Ishikawa (cell line): ENCODE data around the genes DNAJB4 and ADGRL2.

GRCh38 chr1:76119230-76119529 is 44.6 kb downstream of the ST6GALNAC3 start:
- RRBS: no CpG with 5 or more reads among the region's 2 CpGs

DNA sequence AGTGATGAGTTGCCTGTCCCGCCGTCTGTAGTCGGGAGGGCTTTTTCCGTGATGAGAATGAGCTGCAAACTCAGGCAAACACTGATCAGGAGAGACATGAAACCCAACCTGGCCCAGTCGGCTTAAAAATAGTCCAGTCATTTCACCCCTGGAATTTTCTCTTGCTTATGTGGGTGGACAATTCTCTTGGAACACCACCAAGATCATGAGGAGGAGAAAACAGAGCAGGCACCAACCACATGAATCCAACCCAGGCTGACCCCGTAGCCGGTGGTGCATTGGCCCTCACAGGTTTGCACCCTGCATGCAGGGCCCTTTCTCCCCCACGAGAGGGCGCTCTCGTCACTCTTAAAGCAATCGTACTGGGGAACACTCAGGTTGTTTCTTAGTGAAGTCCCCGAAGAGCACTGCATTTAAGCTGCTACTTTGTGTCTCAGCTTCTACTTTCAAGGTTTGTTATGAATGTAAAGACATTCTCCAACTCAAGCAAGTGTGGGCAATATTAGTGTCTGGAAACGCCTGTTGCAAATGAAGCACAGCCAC is 79.5 kb downstream of the ST6GALNAC3 start:
- RRBS: no CpG with 5 or more reads among the region's 13 CpGs

DNA sequence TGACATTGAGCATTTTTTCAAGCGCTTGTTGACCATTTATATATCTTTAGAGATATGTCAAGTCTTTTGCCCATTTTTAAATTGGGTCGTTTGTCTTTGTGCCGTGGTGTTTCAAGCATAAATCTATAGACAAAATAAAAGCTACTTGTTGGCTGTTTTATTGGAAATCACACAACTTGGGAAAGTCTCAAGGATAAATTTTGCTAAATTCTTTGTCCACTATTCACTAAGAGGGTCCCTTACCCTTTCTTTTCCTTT is 385.6 kb downstream of the ST6GALNAC3 start:
- RRBS: no CpG with 5 or more reads among the region's 3 CpGs

DNA sequence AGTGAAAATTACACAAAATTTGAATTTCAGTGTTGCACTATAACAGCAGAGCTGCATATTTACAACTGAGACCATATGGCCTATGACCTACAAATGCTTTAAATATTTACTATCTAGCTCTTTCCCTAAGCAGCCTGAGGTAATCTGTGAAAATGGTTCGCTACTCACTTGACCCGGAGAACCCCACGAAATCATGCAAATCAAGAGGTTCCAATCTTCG is 90.4 kb downstream of the PIGK start:
- RRBS: no CpG with 5 or more reads among the region's 4 CpGs

GRCh38 chr1:77468438-77468980 is 186.7 kb downstream of the AK5 start:
- RRBS: no CpG with 5 or more reads among the region's 3 CpGs

GRCh38 chr1:77686811-77687555 is 4.5 kb upstream of the ZZZ3 start:
- RRBS: no CpG with 5 or more reads among the region's 34 CpGs

DNA sequence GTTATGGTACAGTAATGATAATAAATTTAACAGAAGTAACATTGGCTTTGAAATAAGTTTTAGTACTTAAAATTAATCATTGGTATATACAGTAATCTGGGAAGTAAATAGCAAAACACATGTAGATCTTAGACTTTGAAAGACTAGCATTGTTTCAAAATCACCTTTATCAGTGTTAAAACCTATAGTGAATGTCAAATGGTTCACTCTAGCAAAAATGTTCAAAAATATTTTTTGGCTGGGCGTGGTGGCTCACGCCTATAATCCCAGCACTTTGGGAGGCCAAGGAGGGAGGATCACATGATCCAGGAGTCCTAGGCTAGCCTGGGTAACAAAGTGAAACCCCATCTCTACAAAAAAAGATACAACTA is 42.8 kb downstream of the FUBP1 start:
- RRBS: no CpG with 5 or more reads among the region's 2 CpGs

DNA sequence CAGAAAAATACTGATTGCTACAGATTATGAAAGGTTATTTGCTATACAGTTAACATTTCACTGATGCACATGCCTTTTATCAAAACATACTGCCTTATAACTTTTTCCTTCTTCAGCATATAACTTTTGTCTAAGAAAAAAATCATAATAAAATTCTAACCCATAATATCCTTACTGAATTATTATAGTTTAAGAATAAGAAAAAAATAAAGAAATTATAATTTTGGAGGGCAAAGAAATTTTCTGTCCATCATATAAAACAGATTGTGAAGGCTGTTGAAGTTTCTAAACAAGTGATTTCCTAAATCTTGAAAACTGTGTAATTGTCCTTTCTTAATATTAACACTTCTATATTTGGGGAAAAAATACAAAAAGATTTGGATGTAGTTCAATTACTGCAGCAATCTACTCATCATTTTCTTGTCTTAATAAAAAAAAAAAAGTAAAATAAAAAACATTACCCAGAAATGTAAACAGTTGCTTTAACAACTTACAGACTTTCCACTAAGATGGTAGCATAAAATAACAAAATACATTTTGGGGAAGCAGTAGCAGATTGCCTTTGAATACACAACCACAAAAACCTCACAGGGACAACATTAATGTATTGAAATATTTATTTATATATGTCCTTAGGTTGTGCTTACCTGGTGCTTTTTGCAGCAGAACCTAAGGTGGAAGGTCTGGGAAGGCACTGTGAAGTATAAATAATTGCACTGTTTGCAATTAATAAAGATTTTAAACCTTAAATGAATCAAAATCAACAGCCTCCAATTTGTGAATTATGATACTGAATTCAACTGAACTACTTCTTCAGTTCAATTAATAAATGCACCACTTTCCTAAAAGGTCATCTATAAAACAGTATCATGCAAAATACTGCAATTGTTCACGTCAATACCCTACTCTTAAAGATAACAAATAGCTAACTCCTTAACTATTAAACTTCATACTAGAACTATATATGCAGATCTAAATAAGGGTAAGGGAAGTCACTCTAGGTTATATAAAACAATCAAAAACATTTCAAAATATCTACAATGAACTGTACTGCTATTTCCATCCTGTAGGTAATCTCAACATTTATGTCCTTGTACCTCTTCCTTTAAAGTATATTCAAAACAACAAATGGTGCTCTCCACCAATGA is 32.6 kb downstream of the FUBP1 start:
- RRBS: no CpG with 5 or more reads among the region's 1 CpG

DNA sequence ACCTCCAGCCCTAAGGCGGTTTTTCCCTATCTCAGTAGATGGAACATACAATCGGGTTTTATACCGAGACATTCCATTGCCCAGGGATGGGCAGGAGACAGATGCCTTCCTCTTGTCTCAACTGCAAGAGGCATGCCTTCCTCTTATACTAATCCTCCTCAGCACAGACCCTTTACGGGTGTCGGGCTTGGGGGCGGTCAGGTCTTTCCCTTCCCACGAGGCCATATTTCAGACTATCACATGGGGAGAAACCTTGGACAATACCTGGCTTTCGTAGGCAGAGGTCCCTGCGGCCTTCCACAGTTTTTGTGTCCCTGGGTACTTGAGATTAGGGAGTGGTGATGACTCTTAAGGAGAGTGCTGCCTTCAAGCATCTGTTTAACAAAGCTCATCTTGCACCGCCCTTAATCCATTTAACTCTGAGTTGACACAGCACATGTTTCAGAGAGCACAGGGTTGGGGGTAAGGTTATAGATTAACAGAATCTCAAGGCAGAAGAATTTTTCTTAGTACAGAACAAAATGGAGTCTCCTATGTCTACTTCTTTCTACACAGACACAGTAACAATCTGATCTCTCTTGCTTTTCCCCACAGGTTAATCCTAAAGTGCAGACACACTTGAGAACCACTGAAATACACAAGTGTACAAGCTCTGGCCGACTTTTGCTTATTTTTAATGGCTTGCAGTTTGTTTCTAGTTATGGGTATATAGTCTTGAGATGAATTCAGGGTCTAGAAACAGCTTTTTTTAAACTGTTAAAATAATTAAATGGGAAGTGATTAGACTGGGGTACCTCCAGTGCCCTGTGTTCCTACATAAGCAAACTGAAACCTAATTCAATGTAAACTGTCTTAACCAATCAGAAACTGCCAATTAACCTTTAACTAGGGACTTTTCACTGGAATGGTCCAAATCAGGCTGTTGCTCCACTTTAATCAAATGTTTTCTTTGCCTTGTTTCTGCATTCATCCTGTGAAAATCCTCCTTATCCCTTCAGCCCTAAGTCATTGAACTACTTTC is 4.7 kb upstream of the FUBP1 start:
- RRBS: no CpG with 5 or more reads among the region's 11 CpGs

DNA sequence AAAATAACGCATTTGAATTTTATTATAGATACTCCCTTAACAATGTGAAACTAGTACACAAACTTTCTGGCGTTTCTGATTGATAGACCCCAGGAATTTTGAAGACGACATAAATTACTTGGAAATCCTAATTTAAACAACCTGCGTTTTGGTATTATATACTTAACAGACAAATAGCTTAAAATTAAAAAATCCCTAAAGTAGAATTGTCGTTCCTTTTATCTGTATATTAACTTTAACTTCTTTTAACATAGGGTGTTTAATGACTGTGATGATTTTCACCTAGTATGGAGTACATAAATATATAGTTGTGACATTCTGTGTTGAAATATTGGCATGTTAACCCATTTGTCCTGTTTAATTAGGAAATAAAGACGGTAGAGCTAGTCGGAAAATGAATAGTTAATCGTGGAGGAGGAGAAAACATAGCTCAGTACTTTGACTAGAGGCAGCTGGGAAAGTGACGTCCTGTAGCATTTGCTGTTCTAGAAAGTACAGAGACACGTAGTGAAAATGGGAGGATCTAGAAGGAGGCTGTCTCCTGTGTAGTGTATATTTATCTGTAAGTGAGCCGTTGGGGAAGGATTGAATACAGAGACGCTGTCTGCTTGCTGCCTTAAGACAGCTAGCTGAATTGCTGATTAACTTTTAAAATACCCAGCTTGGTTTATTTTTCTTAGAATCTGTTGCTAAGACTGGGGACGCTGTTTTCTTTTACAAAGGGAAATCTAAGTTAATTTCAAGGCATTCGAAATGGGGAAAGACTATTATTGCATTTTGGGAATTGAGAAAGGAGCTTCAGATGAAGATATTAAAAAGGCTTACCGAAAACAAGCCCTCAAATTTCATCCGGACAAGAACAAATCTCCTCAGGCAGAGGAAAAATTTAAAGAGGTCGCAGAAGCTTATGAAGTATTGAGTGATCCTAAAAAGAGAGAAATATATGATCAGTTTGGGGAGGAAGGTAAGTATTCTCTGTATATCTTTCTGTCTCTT is at the start of gene DNAJB4:
Gene DNAJB4, plus strand, starts transcription at position 582 of the 996 bp plus-strand sequence.
- RRBS: no CpG with 5 or more reads among the region's 17 CpGs

DNA sequence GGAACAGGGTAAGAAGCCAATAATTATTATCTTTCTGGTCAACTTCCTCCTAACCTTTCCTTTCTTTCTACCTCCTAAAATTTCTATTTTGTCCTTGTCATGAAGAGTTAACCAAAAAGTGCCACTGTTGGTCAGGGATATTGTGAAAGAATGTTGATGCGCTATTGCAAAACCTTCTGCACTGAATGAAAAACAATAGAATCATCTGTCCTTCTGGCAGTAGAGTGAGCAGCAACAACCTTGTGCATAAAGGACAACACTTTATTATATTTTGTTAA is 14.6 kb upstream of the PTGFR start:
- RRBS: no CpG with 5 or more reads among the region's 1 CpG

DNA sequence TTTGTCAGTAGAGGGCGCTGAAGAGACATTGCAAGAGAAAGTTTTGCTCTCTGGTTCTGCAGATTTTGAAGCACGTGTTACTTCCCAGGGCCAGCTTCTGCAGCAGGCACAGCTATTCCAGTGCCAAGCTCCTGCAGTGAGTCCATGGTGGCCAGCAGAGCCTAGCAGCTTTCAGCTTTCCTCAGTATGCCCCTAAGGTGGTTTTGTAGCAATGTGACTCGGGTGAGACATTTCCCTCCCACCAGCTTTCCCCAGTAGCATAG is 2.6 kb upstream of the IFI44L start:
- RRBS: no CpG with 5 or more reads among the region's 3 CpGs

DNA sequence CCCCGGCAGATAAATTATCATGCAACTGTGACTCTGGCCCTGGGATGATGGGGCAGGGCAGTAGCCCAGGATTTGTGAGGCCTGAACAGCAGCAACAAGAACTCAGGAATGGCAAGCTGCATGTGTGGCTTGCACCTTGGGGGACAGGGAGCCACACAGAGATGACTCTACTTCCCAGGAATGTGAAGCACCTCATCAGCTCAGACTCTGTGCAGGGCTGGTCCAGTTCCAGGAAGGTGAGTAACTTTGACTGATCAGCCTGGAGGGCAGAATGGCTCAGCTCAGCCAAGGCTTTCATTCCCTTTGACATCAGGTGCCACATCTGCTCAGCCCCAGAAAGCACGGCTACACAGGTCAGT is 626.0 kb upstream of the ADGRL2 start:
- RRBS: no CpG with 5 or more reads among the region's 2 CpGs

- RRBS: no CpG with 5 or more reads among the region's 6 CpGs
Observed at GRCh38 chr1:81699133-81699777, 101.5 kb upstream of the ADGRL2 start.

DNA sequence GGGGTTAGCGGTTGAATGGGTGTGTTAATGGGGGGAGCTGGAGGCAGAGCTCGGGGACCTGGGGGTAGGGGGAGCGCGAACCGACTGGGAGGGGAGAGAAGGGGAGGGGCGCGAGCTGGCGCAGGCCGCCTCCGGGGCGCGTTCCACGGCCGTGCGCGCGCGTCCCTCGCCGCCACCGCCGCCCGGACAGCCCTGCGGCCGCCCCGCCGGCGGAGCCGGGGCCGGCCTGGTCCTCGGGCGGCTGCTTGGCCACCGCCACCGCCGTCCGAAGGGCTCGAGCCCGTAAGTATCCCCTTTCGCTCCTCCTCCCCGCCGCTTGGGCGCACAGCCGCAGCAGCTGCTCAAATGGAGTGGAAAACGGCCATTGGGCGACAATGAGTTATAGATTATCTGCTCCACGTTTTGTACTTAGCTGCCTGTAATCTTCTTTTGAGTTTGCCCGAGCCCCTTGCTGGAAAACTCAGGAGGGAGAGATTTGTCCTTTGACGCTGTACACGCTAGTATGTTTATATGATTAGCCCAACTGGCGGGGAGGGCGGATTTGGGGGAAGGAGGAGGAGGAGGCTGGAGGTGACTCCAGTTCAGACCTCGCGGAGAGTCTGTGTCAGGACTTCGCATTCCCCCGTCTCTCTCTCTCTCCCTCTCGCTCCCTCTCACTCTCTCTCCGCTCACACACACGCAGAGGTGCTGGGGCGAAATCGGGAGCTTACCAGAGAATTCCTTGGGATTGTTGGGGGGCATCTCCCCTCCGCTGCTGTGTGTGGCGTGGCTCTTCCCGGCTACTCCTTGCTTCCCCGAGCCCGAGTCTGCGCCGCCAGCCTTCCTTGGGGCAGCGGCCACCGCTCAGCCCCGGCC is at the start of gene ADGRL2:
Gene ADGRL2, plus strand, starts transcription at position 148 of the 855 bp plus-strand sequence.
- RRBS: 3% methylated on average over 21 of the region's 70 CpGs

DNA sequence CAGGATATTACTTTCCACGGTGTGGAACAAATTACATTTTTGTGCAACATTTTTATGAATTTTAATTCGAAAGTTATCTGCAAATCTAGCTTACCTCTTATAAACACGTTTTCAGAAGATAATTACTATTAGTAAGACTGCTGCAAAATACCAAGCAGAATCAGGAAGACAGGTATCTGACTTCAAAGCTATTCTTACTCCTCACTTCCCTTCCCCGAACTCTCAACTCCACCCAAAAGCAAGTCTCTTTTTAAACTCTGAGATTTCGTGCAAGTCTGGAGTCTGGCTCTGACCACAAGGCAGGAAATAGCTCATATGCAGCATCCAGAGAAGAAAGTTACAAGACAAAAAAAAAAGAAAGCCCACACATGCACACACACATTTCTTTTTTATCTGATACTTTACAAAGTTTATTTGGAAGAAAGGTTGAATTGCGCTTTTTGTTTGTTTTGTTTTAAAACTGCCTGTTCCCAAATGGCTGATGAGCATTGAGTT is 490.6 kb downstream of the TTLL7 start:
- RRBS: no CpG with 5 or more reads among the region's 6 CpGs

GRCh38 chr1:84278802-84279626 is 22.5 kb upstream of the SAMD13 start:
- RRBS: no CpG with 5 or more reads among the region's 8 CpGs

DNA sequence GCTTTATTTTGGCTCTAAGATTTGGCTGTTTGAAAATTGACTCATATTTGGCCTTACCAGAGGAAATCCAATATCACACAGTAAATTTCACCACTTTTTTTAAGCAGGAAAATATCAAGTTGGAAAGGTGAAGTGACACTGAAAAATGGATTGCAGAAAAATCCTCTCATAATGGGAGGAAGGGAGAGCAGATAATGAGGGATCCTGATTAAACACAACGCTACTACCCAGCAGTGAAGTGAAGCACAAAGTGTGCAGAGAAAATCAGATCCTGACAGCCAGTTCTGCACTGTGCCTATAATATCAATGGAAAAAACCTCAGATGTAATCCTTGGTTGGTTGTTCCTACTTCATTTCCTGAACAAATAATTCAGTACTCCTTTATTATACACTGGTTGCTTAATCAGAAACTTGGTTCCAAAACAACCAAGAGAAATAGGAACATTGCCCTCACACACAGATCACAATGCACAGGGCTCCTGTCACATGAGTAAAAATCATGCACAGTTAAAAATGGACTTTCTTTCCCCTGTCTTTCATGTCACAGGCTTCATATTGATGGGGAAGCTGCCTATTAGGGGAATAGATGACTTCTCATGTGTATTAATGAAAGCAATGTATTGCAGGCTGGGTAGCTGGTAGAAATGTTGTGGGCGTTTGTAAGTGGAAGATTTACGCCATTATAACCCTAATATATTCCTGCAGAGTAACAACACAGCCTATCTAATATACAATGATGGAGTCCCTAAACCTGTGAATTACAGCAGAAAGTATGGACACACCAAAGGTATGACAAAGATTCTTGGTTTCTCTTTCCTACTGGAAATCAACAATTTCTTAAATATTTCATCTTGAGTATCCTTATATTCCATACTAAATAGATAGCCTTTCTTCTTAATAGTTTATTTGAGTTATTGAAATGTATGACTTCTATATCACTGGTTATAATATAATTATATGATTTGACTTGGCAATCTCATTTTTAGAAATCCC is 9.7 kb downstream of the DNASE2B start:
- RRBS: no CpG with 5 or more reads among the region's 3 CpGs

GRCh38 chr1:84582700-84583241 is 8.5 kb upstream of the CTBS start:
- RRBS: no CpG with 5 or more reads among the region's 4 CpGs

GRCh38 chr1:84603249-84603671 is 29.0 kb upstream of the CTBS start:
- RRBS: no CpG with 5 or more reads among the region's 1 CpG